A375 (cell line): ENCODE results near the genes PTK7, DLK2 and YIPF3.

DNA sequence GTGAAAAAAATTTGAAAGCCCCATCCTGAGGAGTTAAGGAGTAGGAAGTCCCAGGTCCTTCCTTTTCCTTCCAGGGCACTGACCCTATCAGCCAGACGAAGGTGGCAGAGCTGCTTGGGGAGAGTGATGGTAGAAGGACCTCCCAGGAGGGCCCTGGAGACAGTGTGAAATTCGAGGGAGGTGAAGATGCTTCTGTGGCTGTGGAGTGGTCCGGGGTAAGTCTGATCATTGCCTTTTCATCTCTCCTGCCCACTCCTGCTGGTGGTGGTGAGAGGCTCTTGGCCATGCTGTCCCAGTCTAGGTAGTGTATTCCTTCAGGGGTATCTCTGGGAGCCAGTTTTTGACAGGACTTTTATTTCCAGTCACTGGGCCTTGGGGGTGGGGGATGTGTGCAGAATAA is 3.4 kb upstream of the PTK7 start:
- RAMPAGE, long total RNA, result no peak

- RAMPAGE, long total RNA, result no peak
These were observed at the start of gene PTK7 for GRCh38 chr6:43075781-43076956. Gene PTK7 (plus strand): TSS chr6:43076314.

GRCh38 chr6:43129437-43130089 is 41.5 kb upstream of the SRF start:
- RAMPAGE, long total RNA, result no peak

DNA sequence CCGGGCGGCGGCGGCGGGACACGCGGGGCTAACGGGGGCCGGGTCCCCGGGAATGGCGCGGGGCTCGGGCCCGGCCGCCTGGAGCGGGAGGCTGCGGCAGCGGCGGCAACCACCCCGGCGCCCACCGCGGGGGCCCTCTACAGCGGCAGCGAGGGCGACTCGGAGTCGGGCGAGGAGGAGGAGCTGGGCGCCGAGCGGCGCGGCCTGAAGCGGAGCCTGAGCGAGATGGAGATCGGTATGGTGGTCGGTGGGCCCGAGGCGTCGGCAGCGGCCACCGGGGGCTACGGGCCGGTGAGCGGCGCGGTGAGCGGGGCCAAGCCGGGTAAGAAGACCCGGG is 643 bp downstream of the SRF start:
- RAMPAGE, long total RNA, result no peak

GRCh38 chr6:43173400-43174144 is 2.5 kb downstream of the SRF start:
- RAMPAGE, long total RNA, result no peak

- RAMPAGE, long total RNA, result no peak
These were observed 4.7 kb downstream of the SRF start for GRCh38 chr6:43175715-43176241.

GRCh38 chr6:43178201-43178731 is 3.7 kb upstream of the CUL9 start:
- RAMPAGE, long total RNA, result no peak

DNA sequence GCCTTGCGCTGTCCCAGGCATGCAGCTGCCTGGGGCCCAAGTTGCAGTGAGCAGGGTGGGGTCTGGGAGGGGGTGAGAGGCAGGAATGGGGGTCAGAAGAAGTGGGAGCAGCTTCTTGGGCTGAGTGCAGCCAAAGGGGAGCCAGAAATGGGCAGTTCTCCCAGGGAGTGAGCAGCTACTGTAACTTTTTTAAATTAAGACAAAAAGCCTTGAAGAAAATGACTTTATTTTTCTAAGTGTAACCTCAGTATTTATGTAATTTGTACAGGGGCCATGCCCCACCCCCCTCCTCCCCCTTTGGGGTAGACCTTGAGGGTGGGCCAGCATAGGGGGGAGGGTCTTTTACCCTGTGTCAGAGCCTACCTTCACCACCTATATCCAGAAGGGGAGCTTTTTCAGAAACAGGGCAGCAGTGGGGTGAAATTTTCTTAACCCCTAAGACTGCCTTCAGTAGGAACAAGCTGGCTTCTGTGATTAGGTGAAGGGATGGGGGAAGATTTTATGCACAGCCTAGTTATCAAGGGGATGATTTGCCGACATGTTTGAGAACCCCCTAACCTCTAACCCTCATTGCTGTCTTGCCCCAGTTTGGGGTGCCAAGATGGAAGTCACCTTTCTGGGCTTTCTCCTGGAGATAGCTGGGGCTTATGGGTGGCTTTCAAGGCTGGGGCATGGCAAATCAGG is 1.5 kb upstream of the CUL9 start:
- RAMPAGE, long total RNA, result no peak

DNA sequence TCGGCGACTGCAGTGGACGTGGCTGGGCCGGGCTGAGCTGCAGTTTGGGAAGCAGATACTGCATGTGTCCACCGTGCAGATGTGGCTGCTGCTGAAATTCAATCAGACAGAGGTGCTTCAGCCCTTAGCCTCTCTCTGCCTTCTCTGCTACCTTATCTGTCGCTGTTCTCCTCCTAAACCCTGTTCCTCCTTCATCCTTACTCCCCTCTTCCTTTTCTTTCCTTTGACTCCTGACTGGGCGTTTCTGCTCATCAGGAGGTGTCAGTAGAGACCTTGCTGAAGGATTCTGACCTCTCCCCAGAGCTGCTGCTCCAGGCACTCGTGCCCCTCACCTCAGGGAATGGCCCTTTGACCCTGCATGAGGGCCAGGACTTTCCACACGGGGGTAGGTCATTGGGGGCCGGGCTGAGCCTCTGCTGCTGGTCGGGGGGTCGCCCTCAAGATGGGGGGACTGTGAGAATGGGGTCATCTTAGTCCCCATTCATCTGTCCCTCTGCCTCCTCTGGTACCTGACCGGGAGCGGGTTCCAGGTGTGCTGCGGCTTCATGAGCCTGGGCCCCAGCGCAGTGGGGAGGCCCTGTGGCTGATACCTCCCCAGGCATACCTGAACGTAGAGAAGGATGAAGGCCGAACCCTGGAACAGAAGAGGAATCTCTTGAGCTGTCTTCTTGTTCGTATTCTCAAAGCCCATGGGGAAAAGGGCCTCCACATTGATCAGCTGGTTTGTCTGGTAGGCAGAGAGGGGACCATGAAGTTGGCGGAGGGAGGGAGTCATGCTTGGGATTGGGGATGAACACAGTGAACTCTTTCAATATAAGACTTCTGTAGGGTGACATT is 15.9 kb downstream of the DNPH1 start:
- RAMPAGE, long total RNA, result no peak

GRCh38 chr6:43222947-43223506 is 6.3 kb downstream of the DNPH1 start:
- RAMPAGE, long total RNA, result no peak

DNA sequence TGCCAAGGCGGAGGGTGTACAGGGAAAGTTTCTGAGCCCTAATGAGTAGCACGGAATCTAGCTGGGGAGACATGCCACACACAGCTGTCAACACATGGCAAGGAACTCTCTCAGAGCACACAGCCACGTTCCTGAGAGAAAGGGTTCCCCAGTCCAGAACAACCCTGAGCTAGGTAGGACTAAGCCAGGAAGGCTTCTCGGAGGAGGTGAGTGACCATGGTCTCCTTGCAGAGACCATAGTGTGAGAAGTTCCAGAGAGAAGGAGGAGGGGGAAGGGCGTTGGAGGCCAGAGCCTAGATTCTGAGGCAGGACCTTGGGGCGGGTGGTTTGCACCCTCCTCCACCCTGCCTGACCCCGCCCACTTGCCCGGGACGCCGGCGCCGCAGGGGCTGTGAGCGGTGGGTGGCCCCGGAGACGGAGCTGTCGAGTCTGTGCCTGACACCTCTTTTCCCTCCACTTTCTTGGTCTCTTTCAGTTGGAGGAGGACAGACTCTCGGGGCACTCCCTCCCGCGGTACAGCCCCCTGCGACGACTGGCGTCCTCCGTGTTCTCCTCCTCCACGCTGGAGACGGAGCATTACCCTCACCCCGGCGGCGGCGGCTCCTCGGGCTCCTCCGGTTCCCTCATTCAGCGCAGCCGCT is 26.0 kb downstream of the TTBK1 start:
- RAMPAGE, long total RNA, result no peak

GRCh38 chr6:43276364-43277388 is 21.4 kb upstream of the SLC22A7 start:
- RAMPAGE, long total RNA, result no peak

DNA sequence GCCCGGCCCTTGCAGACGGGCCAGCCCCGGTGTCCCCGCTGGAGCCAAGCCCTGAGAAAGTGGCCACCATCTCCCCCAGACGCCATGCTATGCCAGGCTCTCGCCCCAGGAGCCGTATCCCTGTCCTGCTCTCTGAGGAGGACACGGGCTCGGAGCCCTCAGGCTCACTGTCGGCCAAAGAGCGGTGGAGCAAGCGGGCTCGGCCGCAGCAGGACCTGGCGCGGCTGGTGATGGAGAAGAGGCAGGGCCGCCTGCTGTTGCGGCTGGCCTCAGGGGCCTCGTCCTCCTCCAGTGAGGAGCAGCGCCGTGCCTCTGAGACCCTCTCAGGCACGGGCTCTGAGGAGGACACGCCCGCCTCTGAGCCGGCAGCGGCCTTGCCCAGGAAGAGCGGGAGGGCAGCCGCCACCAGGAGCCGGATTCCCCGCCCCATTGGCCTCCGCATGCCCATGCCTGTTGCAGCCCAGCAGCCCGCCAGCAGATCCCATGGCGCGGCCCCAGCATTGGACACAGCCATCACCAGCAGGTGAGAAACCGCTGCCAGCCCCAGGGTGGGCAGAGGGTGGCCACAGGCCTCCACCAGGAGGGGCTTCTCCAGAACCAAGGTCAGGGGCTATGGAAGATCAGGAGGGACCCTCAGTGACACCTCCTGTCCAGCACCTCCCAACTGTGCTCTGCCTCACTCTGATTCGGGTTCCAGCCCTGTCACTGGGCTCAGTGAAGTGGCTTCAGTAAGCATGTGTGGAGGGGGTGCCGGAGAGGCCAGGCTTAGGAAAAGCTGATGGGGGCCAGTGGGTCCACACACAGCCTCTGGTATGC is 14.1 kb upstream of the SLC22A7 start:
- RAMPAGE, long total RNA, result no peak

DNA sequence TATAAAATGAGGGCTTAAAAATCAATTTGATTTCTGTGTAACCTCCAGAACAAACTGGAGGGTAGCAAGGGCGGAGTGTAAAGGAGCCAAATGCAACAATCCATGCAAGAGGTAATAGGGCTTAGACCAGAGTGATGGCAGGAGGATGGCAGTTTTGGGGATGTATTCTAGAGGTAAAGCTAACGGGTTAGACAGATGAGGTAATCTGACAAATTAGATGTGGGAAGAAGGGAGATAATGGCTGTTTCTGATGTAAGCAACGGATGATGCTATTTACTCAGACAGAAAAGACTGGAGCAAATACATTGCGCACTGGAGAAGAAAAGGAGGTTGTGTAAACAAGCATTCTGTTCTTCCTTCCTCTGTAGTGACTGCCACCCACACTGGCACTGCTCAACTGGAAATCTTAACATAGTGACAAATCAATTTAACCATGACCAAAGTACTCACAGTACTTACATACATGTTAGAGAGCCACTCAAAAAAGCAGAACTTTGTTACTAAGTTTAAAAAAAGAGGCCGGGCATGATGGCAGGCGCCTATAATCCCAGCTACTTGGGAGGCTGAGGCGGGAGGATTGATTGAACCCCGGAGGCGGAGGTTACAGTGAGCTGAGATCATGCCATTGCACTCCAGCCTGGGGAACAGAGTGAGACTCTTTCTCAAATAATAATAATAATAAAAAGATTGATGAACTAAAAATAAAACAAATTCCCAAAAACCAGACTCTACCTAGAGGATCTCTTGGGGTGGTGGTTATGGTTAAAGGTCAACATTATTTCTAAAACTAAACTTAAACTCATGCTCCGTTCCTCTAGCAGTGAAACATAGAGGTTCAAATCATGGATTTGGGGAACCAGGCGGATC is 1.9 kb downstream of the ZNF318 start:
- RAMPAGE, long total RNA, result no peak

GRCh38 chr6:43454860-43455715 is at the start of gene DLK2:
Gene DLK2 (minus strand): TSS chr6:43455548.
- RAMPAGE, long total RNA, result no peak

DNA sequence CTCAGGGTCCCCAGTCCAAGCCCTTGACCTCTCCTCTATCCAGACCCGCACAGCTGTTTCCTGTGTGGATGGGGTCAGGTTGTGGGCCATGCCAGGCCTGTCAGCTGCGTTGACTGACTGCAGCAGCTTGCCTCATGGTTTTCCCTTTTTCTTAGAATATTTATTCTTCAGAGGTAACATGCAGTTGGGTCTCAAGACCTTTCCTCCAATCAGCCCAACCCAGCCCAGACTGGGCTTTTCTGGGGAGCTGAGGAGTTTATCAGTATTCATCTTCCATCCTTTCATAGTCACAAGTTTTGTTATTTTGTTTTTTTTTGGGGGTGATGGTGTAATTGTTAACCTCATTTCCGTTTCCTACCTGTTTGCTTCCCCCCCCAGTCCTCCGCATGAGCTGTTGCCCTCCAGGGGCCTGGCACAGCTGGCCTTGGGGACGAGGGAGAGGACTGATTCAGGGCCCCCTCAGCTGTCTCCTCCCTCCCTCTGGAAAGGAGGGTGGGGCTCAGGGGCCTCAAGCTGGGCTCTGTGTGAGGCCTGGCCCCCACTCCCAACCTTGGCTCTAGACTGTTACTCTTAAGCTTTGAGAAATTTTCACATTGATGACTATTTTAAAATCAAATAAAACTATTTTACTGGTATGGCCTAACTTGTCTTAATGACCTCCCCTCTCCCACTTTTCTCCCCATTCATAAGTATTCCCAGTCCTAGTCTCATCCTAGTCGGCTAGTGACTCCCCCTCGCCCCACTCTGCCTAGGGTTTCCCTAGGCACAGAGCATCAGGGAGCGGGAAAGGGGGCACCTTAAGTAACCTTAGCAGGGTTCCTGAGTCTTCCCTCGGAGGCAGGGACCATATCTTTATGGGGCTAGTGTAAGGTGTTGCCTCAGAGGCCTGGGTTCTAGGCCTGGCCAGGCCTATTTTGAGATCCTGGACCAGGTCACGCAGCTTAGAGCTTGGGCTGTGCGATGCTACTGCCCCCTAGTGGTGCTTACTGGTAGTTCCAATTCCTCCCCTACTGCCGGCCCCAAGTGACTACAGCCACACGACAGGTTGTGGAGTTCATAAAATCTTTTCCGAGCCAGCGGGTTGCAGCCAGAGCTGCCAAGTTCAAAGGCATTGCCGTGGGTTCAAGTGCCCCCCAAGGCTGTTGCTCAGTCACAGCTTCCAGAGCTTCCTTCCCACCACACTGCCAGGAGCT is 3.8 kb downstream of the LRRC73 start:
- RAMPAGE, long total RNA, result no peak

- RAMPAGE, long total RNA, result start-site peak on the minus strand at chr6:43516880-43516905, 43 and 19 reads in 2 replicates
These were observed at the start of gene YIPF3 for GRCh38 chr6:43516256-43517252. Gene YIPF3 (minus strand): TSS chr6:43516926.

GRCh38 chr6:43671500-43672345 is 15.9 kb downstream of the MRPS18A start:
- RAMPAGE, long total RNA, result no peak

DNA sequence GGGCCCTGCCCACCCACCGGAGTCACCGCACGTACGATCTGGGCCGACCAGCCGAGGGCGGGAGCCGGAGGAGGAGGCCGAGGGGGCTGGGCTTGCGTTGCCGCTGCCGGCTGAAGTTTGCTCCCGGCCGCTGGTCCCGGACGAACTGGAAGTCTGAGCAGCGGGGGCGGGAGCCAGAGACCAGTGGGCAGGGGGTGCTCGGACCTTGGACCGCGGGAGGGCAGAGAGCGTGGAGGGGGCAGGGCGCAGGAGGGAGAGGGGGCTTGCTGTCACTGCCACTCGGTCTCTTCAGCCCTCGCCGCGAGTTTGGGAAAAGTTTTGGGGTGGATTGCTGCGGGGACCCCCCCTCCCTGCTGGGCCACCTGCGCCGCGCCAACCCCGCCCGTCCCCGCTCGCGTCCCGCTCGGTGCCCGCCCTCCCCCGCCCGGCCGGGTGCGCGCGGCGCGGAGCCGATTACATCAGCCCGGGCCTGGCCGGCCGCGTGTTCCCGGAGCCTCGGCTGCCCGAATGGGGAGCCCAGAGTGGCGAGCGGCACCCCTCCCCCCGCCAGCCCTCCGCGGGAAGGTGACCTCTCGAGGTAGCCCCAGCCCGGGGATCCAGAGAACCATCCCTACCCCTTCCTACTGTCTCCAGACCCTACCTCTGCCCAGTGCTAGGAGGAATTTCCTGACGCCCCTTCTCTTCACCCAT is 1.7 kb downstream of the VEGFA start:
- RAMPAGE, long total RNA, result no peak

- RAMPAGE, long total RNA, result no peak
These were observed 4.2 kb downstream of the VEGFA start for GRCh38 chr6:43774249-43774612.